Bile duct (tissue), 1 donor: Measurements from ENCODE around the gene USP17L17.

DNA sequence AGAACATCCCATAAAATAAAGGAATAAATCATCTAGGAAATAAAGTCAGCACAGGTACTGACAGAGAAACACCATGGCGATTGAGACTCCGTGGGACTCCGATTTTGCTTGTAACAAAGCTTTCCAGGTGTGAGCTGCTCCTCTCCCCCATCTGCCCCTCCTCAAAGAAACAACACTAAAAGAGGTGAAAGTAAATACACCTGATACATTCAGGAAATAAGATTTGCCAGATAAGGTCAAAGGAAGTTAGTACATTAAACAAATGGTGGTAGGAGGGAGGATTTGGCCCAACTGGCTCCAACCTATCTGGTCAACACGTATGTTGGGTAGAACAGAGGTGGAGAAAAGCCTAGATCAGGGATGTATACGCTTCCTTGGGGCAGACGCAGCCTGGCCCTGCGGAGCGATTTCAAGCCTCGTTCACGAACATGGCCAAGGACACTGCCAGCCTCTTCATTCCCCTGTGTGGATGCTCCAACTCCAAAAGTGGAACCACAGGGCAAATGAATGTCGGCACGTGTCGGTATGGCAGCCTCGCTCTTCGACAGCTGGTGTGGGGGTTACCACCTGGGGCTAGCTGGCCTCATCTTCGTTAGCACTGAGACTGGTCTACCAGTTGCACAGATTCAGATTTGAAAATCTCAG, 162.5 kb downstream of the AFAP1 start:
- PRO-cap = no peak

- PRO-cap = unidirectional peak, plus-strand start at chr4:7807567
These were observed 132.3 kb downstream of the AFAP1 start for GRCh38 chr4:7807118-7807911.

DNA sequence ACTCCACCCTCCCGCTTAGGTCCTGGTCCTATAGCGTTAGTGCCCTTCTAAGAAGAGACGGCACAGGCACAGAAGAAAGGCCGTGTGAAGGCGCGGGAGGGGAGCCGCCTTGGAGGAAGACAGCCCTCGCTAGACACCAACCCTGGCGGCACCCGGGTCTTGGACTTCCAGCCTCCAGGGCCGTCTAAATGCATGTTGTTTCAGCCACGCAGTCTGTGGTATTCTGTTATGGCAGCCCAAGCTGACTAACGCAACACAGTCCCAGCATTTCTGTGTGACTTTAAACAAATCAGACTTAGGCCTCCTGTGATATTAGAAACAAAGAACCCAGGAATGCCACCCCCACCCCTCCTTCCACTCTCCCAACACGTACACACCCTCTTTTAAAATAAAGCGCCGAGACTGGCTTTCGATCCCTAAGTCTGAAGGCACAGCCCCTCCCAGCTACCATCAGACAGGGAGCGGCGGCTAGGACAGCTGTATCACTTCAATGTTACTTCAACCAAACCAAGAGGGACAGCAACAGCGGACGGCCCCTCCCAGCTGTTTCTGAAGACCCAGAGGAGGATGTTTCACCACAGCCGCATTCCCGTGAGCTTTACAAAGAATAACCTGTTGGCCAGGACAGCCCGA, 127.9 kb downstream of the AFAP1 start:
- PRO-cap = unidirectional peak, plus-strand start at position 505 of the sequence

GRCh38 chr4:7854502-7854957, 85.1 kb downstream of the AFAP1 start:
- PRO-cap = no peak

GRCh38 chr4:7967916-7968397, 28.3 kb upstream of the AFAP1 start:
- PRO-cap = no peak

DNA sequence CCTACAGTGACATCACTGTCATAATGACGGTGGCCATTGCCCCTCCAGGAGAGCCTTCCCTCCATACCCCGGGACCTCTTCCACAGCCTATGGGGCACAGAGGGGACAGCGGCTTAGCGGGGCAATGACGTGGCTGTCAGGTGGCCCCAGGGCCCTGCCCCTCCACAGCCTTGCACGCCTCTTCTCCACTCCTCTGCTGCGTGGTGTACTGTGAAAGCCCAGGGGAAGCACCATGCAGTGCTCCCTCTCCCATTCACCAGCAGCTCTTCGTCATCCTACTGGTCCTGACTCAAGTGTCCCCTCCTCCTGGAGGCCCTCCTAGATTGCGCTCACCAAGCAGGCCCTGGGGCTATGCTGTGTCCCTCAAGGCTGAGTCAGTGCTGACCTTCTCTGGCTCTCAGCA, 32.4 kb upstream of the AFAP1 start:
- PRO-cap = no peak

DNA sequence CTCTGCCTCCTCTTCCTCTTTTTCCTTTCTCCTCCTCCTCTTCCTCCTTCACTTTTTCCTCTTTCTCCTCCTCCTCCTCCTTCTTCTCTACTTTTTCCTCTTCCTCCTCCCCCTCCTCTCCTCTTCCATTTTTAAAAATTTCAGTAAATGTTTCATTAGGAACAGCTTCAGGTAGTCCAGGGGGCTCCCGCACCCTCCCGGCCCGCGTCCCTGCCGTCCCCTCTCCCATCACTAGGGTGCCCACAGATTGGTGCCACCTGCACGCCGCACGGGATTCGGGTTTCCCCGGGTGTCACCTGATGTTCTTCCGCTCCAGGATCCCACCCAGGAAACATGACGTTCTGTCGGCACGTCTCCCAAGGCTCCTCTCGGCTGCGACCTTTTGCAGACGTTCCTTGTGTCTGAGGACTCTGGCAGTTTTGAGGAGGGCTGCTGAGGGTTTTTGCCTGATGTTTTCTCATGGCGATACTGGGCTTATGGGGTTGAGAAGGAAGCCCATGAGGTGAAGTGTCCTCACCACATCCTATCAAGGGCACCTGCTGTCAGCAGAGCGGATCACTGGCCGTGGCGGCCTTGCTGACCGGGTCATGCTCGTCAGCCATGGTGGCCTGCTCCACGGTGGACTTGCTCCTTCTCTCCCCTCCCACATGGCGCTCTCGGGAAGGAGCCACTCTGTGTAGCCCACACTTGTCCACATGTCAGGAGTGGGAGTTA, 83.5 kb upstream of the AFAP1 start:
- PRO-cap = no peak

GRCh38 chr4:8094885-8095557, 63.6 kb downstream of the ABLIM2 start:
- PRO-cap = no peak

- PRO-cap = no peak
These were observed 16.1 kb upstream of the SH3TC1 start for GRCh38 chr4:8182916-8183533.

- PRO-cap = no peak
These were observed 10.2 kb upstream of the SH3TC1 start for GRCh38 chr4:8188630-8189610.

GRCh38 chr4:8204666-8205567, 5.8 kb downstream of the SH3TC1 start:
- PRO-cap = no peak

GRCh38 chr4:8242204-8242708, 27.3 kb upstream of the HTRA3 start:
- PRO-cap = no peak

DNA sequence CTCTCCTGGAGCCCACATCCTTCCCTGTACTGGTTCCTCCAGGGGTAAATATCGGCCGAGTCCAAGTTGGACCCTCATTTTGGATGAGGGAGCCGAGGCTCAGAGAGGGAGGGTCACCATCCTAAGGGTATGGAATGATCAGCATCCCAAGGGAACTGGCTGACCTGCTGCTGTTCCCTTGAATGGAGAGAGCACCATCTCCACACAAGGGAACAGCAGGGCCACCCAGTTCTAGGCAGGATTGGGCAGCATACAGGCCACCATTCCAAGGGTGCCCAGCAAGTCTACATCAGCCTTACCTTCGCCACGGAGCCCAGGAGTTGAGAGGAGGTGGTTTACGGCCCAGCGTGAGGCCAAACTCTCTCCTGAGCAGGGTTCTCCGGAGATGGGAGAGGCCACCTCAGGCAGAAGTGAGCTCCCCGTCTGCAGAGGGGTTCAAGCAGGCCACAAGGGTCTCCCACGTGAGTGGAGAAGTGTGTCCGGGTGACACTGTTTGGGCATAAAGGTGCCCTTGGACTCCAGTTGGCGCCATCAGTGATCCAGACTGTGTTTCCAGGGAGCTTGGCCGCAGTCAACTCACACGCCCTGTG, 24.8 kb upstream of the HTRA3 start:
- PRO-cap = no peak

GRCh38 chr4:8286502-8286899, 16.9 kb downstream of the HTRA3 start:
- PRO-cap = no peak

DNA sequence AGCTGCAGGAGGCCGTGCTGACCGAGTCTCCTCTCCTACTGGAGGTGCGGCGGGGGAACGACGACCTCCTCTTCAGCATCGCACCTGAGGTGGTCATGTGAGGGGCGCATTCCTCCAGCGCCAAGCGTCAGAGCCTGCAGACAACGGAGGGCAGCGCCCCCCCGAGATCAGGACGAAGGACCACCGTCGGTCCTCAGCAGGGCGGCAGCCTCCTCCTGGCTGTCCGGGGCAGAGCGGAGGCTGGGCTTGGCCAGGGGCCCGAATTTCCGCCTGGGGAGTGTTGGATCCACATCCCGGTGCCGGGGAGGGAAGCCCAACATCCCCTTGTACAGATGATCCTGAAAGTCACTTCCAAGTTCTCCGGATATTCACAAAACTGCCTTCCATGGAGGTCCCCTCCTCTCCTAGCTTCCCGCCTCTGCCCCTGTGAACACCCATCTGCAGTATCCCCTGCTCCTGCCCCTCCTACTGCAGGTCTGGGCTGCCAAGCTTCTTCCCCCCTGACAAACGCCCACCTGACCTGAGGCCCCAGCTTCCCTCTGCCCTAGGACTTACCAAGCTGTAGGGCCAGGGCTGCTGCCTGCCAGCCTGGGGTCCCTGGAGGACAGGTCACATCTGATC, 36.6 kb downstream of the HTRA3 start:
- PRO-cap = no peak

DNA sequence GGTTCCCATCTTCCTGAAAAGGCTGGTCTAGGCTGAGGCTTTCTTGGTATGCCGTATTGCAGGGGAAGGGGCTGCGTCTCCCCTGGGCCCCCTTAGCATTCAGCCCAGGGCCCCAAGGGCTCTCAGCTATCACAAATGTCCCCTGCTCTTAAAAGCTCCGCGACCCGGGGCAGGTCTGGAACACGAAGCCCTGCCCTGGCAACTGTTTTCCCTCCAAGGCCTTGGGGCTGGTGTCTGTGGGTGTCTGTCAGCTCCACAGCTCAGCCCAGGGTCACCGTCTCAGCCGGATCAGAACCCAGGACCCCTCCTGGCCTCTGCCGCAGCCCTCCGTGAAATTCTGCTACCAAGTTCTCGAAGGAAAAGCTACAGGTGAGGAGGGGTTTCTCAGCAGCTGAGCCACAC, 61.3 kb downstream of the ACOX3 start:
- PRO-cap = no peak

- PRO-cap = no peak
These were observed 41.6 kb downstream of the ACOX3 start for GRCh38 chr4:8399001-8399339.

DNA sequence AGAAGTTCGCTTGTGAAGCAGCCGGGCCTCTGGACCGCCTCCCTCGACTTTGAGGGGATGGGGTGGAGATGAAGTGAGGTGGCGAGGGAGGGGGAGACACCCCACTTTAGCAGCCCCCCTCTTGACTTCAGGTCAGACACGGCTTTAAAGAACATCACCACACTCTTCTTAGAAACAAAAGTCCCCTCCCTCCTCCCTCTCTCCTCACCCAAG, 108.6 kb downstream of the CPZ start:
- PRO-cap = no peak

- PRO-cap = no peak
These were observed at the start of gene USP17L17 for GRCh38 chr4:9243501-9244046. TSS of gene USP17L17 (plus strand) at chr4:9243879.

- PRO-cap = no peak
These were observed 18.2 kb downstream of the USP17L30 start for GRCh38 chr4:9381159-9381500.